Temporal lobe (tissue), 2 donors: ENCODE measurements around the genes RPL22, NOL9 and KLHL21.

DNA sequence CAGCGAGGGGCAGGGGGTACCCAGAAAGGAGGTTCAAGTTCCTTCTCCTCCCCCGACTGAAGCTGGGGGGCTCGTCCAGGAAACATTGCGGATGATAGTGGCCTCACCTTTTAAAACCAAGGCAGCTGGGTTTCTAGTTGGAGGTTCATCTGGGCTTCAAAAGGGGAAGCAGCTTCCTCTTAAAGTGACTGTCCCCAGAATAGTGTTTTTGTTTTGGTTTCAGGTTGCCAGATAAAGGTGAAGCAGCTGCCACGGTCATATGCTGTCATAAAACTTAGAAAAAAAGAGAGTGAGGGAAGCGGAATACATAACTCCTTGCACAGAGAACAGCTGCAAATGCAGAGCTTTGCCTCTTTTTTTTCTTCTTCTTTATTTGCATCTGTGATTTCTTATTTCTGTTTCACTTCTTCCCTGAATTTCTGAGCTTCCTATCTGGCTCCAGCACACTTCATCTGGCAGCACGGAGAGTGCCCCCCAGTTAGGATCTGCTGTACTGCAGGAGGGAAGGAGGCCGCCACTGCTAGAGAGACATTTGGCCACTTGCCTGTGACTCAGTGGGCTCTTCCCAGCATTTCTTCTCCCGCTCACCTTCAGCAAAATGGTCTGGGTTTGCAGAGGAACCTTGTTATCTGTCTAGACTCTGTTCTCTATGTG is 142.1 kb downstream of the AJAP1 start:
- RAMPAGE, long total RNA = no peak

- RAMPAGE, long total RNA = no peak
Observed at GRCh38 chr1:4978638-4979408, 324.4 kb downstream of the AJAP1 start.

GRCh38 chr1:5856355-5856847 is 135.8 kb downstream of the NPHP4 start:
- RAMPAGE, long total RNA = no peak

DNA sequence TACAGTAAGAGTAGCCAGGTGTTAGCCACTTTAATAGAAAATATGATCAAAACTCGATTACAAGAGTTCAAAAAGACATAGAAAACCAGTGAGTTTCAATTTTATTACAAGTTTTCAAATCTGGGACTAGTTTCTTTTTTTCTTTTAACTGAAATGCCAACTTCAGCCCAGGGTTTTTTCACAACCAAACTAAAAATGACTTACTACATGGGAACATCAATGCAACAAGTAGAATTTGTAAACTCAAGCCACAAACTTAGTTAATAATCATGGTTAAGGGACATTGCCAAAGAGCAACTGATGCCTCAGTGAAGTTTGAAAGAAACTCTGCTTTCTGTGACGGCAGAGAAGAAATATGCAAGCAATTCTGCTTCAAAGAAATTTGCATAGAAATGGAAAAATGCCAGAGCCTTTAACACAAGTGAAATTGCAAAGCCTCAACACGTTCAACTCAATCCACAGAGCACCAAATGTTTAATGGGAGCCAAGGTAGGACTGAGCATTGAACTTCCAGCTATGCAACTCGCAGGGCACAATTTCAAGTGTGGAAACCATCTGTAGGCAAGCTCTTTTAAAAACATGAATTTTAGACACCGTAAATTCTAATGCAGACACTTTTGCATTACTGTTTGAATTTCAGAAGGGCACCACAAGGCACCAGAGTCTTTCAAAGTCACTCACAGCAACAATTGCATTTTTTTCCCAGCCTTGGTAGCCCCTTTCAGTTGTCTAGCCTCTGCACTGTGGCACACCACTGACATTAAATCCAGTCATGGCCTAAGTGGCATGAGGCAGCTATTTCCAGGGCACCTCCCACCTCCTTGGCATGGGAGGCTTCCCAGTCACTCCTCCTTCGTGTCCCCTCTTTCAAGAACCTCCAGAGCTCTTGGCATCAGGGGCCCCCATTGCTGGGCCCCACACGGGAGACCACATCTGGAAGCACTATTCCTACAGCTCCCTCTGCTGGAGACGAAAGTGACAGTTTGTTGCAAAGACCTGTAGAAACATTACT is 5.2 kb upstream of the CHD5 start:
- RAMPAGE, long total RNA = no peak

DNA sequence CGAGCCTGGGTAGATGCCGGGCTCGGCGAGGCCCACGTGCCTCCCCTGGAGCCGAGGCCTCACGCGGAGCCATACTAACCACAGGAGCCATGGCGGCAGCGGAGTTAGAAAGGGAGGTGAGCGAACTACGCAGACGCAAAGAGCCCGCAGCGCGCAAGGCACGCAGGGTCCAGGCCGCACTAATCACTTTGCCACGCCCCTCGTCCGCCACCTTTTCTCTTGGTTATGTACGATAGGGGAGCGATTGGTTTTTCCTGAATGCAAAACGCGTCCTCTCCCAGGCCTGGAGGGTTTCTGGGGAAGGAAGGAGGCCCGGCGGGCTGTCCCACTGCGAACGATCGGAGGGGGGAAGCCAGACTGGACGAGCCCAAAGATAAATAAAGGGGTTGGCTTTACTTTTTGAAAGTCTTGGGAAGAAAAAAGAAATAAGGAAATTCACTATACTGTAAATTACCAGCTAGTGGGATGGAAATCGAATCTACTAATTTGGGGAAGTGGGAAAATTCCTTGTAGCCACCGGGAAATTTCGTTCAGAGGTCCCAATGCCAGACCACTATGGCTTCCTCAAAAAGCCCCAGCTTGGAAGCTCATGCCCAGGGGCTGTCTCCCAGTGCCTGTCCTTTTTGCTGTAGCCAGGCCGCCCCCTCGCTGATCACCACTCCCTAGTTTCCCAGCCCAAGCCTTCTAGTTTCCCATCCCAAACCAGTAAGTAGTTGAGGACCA is at the start of gene RPL22:
TSS of gene RPL22 (minus strand) at position 113 of the 723 bp plus-strand sequence.
- RAMPAGE, long total RNA = start-site peak on the minus strand centred at position 106 of the sequence, 20 bp wide, 68,107 and 19,566 reads in 2 replicates

GRCh38 chr1:6248834-6249785 is 5.1 kb downstream of the HES3 start:
- RAMPAGE, long total RNA = no peak

- RAMPAGE, long total RNA = no peak
Observed at GRCh38 chr1:6357321-6357655, 36.3 kb downstream of the ACOT7 start.

DNA sequence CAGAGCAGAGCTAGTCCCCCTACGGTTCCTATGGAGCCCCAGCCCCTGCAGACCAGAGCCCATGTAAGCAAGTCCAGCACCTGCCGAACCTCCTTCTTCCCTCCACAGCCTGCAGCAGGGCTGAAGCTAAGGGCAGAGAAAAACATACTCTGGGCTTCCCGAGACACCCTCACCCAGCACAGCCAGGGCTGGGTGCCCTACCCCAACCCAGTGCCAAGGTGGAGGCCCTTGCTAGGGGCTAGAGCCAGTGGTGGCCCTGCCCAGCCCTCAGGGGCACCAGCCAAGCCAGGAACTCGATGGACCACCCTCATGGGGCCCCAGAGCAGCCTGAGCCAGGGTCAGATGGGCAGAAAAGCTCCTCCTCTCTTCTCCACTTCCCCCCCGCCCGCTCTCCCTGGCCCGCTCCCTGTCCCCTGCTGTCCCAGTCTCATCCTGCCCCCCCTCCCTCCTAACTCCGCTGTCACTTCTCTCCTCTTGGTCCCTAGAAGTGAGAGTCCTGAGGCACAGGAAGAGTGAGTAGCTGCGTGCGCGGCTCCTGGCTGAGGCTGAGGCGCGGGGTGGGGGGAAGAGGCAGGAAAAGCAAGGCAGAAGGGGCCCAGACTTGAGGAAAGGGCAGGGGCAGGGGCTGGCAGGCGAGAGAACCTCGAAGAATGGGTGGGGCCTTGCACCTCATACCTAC is 15.9 kb downstream of the TNFRSF25 start:
- RAMPAGE, long total RNA = no peak

- RAMPAGE, long total RNA = no peak
Observed at GRCh38 chr1:6467650-6468478, 1.9 kb upstream of the TNFRSF25 start.

DNA sequence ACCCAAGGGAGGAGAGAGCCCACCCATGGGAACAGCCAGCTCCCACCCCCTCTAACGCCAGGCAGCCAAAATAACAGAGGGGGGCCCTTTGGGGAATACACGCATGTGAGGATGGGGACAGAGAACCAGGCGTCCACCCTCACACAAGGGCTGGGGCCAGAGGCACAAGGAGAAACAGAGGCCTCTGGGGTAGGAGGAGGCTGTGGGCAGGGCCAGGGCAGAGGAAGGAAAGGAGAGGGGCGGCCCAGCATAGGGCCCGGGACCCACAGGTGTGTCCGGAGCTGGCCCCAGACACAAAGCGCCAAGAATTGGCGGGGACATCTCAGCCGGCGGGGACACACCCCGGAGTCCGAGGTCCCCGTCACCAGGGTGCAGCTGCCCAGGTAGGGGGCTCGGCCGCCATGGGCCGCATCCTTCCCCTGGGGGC is 6.7 kb downstream of the PLEKHG5 start:
- RAMPAGE, long total RNA = no peak

DNA sequence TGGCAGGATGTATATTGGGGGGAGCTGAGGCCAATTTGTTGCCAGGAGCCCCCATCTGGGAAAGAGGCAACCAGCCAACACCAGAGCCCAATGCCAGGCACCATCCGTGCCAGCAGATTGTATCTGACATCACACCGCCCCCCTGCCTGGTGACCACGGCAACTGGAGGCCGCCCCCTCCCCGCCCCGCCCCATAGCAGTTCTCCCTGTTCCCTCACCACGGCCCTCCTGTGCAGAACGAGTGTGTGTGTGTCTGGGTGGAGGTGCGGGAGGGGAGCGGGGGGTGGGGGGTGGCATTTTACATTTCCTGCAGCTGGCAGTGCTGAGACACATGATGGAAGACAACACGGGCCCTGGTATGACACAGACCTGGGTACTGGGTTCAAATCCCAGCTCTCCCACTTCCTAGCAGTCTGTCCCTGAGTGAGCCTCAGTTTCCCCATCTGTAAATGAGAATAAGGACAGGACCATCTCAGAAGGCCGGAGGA is 3.7 kb upstream of the PLEKHG5 start:
- RAMPAGE, long total RNA = no peak

GRCh38 chr1:6500876-6501223 is 9.4 kb upstream of the PLEKHG5 start:
- RAMPAGE, long total RNA = no peak

GRCh38 chr1:6554093-6555008 is at the start of gene NOL9:
TSS of gene NOL9 (minus strand) at chr1:6554513.
- RAMPAGE, long total RNA = no peak

- RAMPAGE, long total RNA = no peak
Observed at GRCh38 chr1:6580334-6581372, 859 bp downstream of the ZBTB48 start.

- RAMPAGE, long total RNA = no peak
Observed at GRCh38 chr1:6582781-6583204, 3.0 kb downstream of the ZBTB48 start.

DNA sequence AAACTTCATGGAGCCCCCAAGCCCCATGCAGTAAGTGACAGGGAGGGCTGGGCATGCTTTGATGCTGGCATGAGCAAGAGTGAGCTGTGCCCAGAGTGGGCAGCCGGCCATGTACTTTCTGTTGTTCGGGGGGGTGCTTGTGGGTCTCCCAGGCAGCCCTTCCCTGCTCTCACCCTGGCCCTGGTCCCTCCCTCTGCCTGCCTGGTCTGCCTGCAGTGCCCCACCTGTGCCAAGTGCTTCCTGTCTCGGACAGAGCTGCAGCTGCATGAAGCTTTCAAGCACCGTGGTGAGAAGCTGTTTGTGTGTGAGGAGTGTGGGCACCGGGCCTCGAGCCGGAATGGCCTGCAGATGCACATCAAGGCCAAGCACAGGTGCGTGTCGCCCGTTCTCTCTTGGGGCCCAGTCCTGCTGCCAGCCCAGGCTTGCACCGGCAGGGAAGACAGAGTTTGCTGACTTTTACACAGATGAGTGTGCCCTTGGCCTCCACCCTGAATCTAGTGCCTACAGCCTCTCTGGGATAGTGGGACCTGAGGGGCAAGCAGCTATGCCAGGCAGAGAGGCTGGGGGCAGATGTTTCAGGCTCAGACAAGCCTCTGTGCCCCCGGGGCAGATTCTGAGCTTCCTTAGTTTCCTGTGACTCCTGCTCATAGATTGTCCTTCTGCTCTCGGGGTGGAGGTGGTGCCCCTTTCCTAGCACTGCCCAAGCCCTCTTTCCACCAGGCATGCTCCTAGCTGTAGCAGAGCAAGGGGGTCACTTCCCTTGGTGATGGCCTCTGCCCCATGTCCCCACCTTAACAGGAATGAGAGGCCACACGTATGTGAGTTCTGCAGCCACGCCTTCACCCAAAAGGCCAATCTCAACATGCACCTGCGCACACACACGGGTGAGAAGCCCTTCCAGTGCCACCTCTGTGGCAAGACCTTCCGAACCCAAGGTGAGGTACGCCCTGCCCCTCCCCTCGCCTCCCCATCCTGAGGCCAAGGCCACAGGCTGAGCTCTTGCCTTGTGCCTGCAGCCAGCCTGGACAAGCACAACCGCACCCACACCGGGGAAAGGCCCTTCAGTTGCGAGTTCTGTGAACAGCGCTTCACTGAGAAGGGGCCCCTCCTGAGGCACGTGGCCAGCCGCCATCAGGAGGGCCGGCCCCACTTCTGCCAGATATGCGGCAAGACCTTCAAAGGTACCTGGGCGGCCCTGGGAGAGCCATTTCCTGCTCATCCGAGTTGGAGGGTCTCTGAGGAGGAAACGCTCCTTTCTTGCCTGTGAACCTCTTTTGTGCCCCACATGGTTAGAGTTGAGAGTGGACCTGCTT is 7.9 kb downstream of the ZBTB48 start:
- RAMPAGE, long total RNA = no peak

DNA sequence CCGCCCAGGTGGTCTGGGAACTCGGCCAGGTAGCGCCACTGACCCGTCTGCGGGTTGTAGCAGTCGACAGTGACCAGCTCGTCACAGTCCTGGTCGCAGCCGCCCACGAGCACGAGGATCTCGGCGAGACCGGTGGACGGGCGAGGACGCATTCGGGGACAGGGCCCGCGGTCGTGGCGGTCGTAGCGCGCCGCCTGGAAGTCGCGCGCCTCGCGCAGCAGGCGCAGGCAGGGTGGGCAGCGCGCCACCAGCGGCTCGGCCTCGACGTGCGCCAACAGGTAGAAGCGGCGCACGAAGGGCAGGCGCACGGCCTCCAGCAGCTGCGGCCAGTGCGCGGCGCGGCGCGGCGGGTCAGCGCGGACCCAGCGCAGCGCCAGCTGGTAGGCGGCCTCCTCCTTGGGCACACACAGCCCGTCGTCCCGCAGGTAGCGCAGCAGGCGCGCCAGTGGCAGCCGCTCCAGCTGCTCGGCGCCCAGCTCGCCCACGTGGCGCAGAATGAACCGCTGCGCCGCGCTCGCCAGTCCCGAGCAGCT is 762 bp downstream of the KLHL21 start:
- RAMPAGE, long total RNA = no peak

DNA sequence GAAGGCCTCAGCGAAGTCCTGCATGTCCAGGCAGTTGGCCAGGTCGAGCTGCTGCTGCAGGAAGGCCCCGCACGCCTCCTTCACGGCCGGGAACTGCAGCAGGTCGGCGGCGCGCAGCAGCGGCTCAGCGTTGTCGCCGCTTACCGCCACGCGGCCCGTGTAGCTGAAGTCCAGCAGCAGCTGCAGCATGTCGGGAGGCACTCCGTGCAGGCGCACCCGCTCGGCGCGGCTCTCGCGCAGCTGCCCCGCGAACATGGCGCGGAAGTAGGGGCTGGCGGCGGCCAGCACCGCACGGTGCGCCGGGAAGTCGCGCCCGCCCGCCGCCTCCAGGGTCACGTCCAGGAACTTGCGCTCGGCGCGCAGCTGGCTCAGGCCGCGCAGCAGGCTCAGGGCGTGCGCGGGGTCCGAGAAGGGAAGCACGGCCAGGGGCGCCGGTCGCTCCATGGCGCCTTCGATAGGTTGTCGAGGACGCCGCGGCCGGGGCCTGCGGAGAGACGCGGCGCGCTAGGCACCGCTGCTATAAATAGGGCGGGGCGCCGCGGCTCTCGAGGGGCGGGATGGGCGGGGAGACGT is at the start of gene KLHL21:
TSS of gene KLHL21 (minus strand) at position 496 of the 573 bp plus-strand sequence.
- RAMPAGE, long total RNA = no peak

- RAMPAGE, long total RNA = no peak
Observed at GRCh38 chr1:6603176-6603927, 683 bp upstream of the KLHL21 start.

GRCh38 chr1:6771161-6771858 is 13.9 kb upstream of the CAMTA1 start:
- RAMPAGE, long total RNA = no peak